IMR-90 (cell line): Measurements from ENCODE around the gene HABP4.

DNA sequence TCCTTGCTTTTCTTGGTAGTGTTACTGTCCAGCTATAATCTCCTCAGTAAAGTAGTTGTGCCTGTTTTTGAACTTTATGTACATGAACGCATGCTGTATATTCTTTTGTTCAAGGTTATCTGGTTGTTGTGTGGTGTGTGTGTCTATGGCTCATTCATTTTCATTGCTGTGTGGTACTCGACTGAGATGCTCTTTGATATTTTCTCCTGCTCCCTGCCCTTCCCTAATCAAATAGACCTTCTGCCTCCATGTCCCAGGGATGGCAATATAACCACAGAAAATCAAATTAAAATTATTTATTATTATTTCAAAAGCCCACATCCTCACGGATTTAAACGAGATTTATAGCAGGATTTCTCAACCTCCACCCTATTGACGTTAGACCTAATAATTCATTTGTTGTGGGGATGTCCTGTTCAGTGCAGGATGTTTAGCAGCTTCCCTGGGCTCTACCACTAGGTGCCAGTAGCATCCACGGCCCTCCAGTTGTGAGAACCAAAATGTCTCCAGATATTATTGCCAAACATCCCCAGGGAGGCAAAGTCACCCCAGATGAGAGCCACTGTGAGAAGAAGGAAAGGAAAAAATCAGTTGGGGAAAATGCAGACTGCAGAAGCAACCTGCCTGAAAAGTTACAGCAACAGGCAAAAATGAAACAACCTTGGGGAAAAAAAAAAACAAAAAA lies 29.4 kb upstream of the FBP1 start:
- RRBS, result no CpG with 5 or more reads among the region's 6 CpGs
CAGE:
- cytosol, long polyA plus RNA, result no peak
- long polyA plus RNA, result no peak
- nucleus, long polyA plus RNA, result no peak

DNA sequence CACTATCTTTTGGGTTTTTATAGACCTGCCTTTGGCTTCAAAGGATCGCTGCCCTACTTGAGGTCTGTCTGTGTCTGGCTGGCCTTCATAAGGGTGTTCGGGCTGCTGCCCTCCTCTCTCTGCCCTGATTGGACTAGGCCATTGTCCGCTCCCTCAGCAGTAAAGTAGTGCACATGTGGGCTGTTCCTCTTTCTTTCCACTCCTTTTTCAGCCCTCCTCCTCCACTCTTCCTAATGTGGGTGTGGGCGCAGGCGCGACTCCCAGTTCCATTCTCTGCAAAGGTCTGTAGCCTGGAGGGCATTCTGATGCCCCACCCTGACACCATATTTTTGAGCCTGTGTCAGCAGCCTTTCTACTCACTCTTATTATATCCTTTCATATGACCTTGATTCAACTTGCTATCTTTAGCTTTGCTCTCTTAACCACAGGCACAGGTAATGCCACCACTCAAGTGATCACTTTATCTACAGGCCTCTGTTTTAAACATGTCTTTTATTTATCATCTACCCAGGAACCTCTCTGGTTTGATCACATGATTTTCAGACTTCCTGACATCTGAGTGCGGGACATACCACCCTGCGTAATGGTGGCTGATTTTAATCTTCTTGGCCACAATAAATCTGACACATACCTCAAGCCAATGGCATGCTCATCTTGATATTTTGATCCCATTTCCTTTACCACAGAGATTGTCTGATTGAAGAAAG lies 144.5 kb downstream of the AOPEP start:
- RRBS, result no CpG with 5 or more reads among the region's 8 CpGs
CAGE:
- cytosol, long polyA plus RNA, result no peak
- long polyA plus RNA, result no peak
- nucleus, long polyA plus RNA, result no peak

DNA sequence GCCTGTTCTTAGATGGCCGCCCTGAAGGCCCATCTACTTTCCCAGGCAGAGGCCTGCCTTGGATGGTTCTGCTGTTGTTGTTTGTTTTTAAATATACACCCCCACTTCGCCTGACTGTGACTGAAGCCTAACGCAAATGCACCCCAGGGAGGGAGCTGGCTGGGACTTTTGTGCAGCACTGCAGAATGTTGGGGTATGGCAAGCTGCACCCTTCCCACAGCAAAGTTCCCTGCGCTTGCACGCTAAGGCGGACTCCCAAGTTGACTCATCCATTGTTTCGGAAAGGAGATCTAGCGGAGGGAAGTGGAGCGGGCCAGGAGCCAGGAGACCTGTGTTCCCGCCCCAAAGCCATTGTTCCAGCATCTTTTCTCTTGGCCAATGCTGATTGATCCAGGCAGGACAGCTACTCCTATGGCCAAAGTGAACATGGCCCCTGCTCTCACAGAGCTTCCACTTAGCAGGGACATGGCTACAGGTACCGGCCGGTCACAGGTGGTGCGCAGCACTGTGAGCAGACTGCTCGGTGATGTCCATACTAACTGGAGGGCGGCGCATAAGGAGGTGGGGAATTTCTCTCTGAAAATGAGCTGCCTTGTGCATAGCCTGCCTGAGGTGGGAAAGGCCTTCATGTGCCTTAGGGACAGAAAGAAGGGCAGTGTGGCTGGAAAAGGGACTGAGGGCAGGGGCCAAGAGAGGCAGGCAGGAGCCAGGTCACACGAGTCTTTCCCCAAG lies 203.0 kb downstream of the AOPEP start:
- RRBS, result no CpG with 5 or more reads among the region's 17 CpGs
CAGE:
- cytosol, long polyA plus RNA, result no peak
- long polyA plus RNA, result no peak
- nucleus, long polyA plus RNA, result no peak

DNA sequence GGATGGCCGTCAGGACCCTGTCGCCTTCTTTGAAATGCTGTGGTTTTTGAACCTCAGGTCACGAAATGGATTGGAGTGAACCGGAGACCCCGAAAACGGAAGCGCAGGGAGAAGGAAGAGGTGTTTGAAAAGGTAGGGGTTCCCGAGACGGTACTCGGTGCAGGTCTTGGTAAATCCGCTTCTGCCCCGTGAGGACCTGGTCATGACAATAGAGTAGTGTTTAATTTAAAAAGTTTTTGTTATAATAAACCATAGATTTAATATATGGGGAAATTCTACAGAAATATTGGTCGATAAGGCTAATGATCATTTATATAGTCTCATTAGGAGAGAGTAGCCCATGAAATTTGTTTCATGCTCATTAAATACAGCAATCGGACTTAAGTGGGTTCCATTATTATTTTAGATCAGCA lies 279.0 kb downstream of the AOPEP start:
- RRBS, result 0% methylated on average over 3 of the region's 14 CpGs
CAGE:
- cytosol, long polyA plus RNA, result no peak
- long polyA plus RNA, result no peak
- nucleus, long polyA plus RNA, result no peak

DNA sequence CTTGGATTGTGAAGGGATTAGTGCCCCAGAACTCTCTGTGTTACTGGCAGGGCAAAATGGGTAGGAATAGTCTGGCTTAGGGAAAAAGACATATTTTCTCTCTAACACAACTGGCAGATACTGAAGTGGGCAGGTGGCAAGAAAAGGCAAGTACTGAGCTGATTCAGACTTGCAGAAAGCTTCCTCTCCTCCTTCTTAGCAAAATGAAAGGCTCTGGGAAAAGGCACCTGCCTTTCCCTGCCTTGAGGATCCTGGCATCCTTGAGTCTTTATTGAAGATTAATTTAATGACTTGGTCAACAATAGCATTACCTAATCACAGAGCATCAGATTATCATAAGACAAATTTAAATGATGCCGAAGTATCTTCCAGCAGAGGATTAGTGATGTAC lies 294.7 kb downstream of the AOPEP start:
- RRBS, result no CpG with 5 or more reads among the region's 1 CpG
CAGE:
- cytosol, long polyA plus RNA, result no peak
- long polyA plus RNA, result no peak
- nucleus, long polyA plus RNA, result no peak

GRCh38 chr9:95055131-95055651 lies 262.3 kb downstream of the FANCC start:
- RRBS, result no CpG with 5 or more reads among the region's 4 CpGs
CAGE:
- cytosol, long polyA plus RNA, result no peak
- long polyA plus RNA, result no peak
- nucleus, long polyA plus RNA, result no peak

DNA sequence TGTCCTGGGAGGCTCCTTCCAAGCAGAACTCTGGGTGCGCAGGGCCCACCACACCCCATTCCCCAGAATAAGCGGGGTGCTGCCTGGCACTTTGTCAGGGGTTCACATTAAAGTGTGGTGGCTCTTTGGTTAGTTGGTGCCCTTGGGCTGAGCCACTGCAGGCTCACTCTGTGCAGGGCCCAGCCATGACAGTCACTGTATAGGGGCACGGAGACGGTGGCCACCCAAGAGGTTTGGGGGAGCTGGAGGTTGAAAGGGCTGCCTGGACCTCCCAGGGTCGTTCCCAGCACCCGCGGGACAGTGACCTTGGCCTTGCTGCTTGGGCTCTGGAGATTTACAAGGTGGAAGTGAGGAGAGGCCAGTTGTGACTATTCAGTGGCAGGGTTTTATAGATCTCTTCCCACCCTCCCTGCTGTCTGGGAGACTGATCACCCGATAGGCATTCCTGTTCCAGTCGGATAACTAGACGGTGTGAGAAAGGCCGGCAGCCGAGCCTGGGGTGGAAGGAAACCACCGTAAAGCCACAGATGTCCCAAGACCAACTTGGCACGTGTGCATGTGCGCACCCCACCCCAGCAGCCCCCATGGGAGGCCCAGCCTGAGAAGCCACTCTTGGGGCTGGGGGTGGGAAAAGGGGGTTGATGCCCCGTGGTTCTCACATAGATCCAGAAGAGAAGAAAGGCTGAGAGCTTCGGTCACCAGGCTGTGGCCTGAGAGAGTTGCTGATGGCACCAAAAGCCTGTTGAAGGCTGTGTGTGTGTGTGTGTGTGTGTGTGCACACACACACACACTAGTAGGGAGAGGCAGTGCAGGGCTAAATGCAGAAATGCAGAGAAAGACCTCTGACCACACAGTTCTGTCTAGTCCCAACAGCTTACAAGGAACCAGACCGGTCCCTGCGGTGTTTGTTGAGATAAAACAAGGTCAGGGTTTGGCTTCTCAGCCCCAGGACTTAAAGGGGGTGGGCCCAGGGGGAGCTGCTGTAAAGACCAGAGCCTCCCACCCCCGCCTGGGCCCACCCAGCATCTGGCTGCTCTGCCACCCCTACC lies 225.9 kb downstream of the FANCC start:
- RRBS, result no CpG with 5 or more reads among the region's 20 CpGs
CAGE:
- cytosol, long polyA plus RNA, result no peak
- long polyA plus RNA, result no peak
- nucleus, long polyA plus RNA, result no peak

GRCh38 chr9:95101963-95102471 lies 215.5 kb downstream of the FANCC start:
- RRBS, result no CpG with 5 or more reads among the region's 9 CpGs
CAGE:
- cytosol, long polyA plus RNA, result no peak
- long polyA plus RNA, result no peak
- nucleus, long polyA plus RNA, result no peak

GRCh38 chr9:95105354-95105992 lies 212.0 kb downstream of the FANCC start:
- RRBS, result no CpG with 5 or more reads among the region's 5 CpGs
CAGE:
- cytosol, long polyA plus RNA, result no peak
- long polyA plus RNA, result no peak
- nucleus, long polyA plus RNA, result no peak

GRCh38 chr9:95188539-95189049 lies 128.9 kb downstream of the FANCC start:
- RRBS, result no CpG with 5 or more reads among the region's 4 CpGs
CAGE:
- cytosol, long polyA plus RNA, result no peak
- long polyA plus RNA, result no peak
- nucleus, long polyA plus RNA, result no peak

GRCh38 chr9:95250066-95250464 lies 67.4 kb downstream of the FANCC start:
- RRBS, result no CpG with 5 or more reads among the region's 3 CpGs
CAGE:
- cytosol, long polyA plus RNA, result no peak
- long polyA plus RNA, result no peak
- nucleus, long polyA plus RNA, result no peak

- RRBS, result no CpG with 5 or more reads among the region's 5 CpGs
CAGE:
- cytosol, long polyA plus RNA, result no peak
- long polyA plus RNA, result no peak
- nucleus, long polyA plus RNA, result no peak
These were observed 47.6 kb downstream of the FANCC start for GRCh38 chr9:95269892-95270258.

DNA sequence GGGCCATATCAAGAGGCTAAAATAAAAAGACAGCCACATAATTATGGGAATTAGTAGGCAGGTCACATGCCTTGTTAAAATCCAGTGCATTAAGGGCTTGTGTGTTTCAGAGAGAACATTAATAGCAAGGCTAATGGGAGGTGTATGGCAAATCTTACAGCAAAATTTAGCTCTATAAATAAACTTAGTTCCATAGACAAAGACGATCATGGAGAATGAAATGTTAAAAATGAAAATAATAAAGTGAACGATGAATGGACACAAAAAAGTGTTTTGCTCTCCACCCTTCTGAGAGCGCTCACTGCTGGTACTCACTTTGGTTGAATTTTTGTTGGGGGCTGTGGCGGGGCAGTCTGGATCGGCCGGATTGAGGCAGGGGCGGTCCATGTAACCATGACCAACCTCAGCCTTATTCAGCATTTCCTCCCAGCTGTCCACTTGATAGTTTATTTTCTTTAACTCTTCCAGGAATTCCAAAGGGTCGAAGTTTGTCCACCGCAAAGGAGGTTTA lies 28.9 kb downstream of the PTCH1 start:
- RRBS, result no CpG with 5 or more reads among the region's 9 CpGs
CAGE:
- cytosol, long polyA plus RNA, result no peak
- long polyA plus RNA, result no peak
- nucleus, long polyA plus RNA, result no peak

DNA sequence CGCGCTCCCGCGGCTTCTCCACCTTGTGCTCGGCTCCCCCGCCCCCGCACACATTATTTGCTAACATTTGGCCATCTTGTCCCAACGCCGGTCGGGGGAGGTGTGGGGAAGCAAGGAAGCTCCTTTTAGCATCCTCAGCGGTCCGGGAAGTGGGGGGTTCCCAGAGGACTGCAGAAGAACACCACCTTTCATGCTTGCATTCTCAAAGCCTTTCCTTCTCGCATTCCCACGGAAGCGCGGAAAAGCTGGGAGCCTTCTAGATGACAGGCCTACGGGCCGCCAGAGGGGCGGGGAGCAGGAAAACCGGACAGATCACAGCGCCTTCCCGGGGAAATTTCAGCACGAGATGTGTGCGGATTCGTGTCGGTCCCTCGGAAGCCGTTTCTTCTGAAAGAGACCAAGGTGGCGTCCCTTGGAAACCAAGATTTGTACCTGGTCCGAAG lies 8.0 kb upstream of the PTCH1 start:
- RRBS, result 3% methylated on average over 9 of the region's 30 CpGs
CAGE:
- cytosol, long polyA plus RNA, result no peak
- long polyA plus RNA, result no peak
- nucleus, long polyA plus RNA, result no peak

GRCh38 chr9:95875743-95876185 lies 273 bp downstream of the ERCC6L2 start:
- RRBS, result under 1% methylated on average over 11 of the region's 43 CpGs
CAGE:
- cytosol, long polyA plus RNA, result no peak
- long polyA plus RNA, result no peak
- nucleus, long polyA plus RNA, result no peak

- RRBS, result no CpG with 5 or more reads among the region's 7 CpGs
CAGE:
- cytosol, long polyA plus RNA, result no peak
- long polyA plus RNA, result no peak
- nucleus, long polyA plus RNA, result no peak
These were observed 696 bp downstream of the ERCC6L2 start for GRCh38 chr9:95876186-95876588.

DNA sequence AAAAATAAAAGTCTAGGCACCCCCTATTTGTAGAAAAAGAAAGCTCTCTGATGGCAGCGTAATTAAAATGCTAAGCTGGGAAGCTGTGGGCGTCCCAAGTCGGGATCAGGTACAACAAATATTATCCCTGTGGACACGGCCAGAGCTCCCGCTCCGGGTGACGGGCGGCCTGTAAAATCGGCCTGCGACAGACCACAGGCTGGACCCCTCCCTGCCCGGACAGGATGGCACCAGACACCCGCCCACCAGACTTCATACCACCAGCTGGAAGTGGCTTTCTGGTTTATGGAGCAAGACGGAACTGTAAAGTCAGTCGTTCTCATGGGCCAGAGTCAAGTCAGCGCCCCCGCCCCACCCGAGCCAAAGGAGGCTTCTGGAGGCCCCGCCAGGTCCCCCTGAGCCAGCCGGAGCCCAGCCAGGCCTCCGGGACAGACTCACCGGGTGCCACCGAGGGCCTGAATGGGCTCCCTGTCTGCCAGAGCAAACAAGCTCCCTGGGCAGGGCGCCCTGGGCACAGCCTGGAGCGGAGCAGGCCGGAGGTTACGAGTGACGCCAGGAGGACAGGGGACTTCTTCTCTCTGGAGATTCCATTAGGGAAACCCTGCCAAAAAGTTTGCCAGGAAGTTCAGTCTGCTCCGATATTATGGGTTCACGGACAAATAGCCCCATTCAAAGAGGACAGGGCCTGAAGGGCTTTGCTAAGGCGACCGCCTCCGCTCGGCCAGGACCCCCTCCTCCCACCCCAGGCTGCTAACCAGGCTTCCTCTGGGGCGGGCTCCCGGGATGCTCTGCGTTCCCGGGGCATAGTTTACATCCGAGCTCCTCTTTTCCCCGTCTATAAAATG lies 173.7 kb downstream of the ERCC6L2 start:
- RRBS, result 79% methylated on average over 11 of the region's 39 CpGs
CAGE:
- cytosol, long polyA plus RNA, result no peak
- long polyA plus RNA, result no peak
- nucleus, long polyA plus RNA, result no peak

- RRBS, result under 1% methylated on average over 16 of the region's 31 CpGs
CAGE:
- cytosol, long polyA plus RNA, result no peak
- long polyA plus RNA, result no peak
- nucleus, long polyA plus RNA, result no peak
These were observed 1.1 kb upstream of the ZNF367 start for GRCh38 chr9:96419240-96419715.

DNA sequence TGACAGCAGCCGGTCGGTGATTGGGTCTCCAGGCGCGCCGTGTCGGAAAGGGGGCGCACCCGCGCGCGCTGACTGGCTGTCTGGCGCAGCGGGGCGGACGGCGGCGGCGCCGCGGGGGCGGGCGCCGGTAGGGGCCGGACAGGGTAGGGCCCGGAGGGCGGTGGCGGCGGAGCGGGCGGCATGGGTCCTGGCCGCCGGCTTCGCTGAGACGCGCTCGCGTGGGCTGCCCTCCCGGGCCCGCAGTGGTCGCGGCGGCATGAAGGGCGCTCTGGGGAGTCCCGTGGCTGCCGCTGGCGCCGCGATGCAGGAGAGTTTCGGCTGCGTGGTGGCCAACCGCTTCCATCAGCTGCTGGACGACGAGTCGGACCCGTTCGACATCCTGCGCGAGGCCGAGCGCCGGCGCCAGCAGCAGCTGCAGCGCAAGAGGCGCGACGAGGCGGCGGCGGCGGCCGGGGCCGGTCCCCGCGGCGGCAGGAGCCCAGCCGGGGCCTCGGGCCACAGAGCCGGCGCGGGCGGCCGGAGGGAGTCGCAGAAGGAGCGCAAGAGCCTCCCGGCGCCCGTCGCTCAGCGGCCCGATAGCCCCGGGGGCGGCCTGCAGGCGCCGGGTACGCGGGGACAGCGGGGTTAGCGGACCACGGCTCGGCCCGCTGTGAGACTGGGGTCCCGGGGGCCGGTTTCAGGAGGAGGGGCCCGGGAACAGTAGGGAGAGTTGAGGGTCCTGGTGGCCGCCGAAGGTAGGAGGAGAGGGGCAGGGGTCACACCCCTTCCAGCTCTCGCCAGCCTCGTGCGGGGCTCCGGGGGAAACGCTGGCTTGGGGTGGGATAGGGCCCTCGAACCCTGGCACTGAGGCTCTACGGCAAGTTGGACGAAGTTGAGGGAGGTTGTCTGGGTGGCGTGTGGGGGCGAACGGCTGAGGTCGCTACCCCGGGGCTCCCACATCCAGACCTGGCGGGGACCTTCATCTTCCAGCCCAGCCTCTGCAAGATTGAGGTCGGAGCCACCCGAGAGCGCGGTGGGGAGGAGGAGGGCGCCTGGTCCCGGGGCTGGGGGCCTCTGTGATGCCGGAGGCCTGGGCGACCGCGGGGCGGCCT lies at the start of gene HABP4:
Gene HABP4, plus strand, starts transcription at position 146 of the 1,091 bp plus-strand sequence.
- RRBS, result 2% methylated on average over 46 of the region's 131 CpGs
CAGE:
- cytosol, long polyA plus RNA, result no peak
- long polyA plus RNA, result no peak
- nucleus, long polyA plus RNA, result no peak

- RRBS, result no CpG with 5 or more reads among the region's 4 CpGs
CAGE:
- cytosol, long polyA plus RNA, result no peak
- long polyA plus RNA, result no peak
- nucleus, long polyA plus RNA, result no peak
These were observed 20.2 kb downstream of the CDC14B start for GRCh38 chr9:96599446-96599810.